Measurements from ENCODE around the genes UQCRC2, CDR2 and NDUFAB1.

DNA sequence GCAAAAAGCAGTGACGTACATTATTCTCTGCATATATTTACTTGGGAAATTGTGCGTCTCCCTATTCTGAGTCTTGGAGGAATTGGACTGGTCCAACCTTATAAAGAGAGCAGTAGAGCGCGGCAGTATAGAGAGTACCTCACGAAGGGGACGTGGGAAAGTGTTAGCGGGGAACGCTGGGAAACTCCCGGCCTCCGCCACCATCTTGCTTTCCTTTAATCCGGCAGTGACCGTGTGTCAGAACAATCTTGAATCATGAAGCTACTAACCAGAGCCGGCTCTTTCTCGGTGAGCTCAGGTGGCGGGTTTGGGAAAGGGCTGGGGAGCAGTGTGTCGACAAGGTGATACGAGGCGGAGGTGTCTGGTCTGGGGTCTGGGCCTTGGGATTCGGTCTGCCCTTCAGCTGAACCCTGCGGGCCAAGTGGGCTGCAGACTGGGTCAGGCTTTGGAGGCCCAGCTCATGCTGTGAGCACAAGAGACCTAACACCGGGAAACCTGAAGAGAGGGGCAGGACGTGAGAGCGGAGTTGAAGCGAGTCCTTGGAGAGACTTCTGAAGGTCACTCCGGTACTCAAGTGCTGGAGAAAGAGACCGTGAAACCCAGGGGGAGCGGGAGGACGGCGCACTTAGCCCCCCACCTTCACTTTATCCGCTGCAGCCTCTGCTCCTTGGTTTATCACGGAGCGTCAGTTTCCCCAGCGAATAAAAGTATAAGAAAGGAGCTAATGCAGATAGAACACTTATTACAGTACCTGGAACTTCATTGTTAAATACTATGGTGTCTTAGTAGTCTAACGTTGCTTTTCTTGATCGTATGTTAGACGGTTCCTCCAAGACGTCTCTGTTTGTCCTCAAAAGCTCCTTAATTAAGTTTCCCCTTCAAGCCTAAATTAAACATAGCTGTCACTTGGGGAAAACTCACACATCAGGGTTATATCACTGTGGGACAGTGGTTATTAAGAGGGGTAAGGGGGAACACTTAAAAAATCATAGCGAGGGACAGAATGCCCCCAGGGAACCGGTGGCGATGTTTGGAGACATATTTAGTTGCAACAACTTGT lies at the start of gene UQCRC2:
Gene UQCRC2 (plus strand): TSS at position 193 of the 1,060 bp plus-strand sequence.
- PRO-cap, 5 experiments: peak in 5 of 5 experiments; most common plus-strand start position 130 of the sequence (in 3)
- RAMPAGE, long total RNA, 2 experiments: start-site peak on the plus strand in 2 of 2 experiments, centred at positions 188 to 201 of the sequence, 696 to 2,263 reads per replicate
- RRBS: 1% methylated on average over 8 of the region's 40 CpGs

GRCh38 chr16:22093348-22093618 lies 942 bp downstream of the VWA3A start:
- PRO-cap, 5 experiments: no peak in any of the 5 experiments
- RAMPAGE, long total RNA, 2 experiments: no peak in any of the 2 experiments
- RRBS: no CpG with 5 or more reads among the region's 3 CpGs

- PRO-cap, 5 experiments: no peak in any of the 5 experiments
- RAMPAGE, long total RNA, 2 experiments: no peak in any of the 2 experiments
- RRBS: no CpG with 5 or more reads among the region's 19 CpGs
These were observed 25.6 kb downstream of the POLR3E start for GRCh38 chr16:22322734-22323290.

GRCh38 chr16:22374225-22375373 lies at the start of gene CDR2:
Gene CDR2, minus strand, starts transcription at chr16:22374619.
- PRO-cap, 5 experiments: peak in 5 of 5 experiments; most common plus-strand start chr16:22374864 (in 4); most common minus-strand start chr16:22374614 (in 5)
- RAMPAGE, long total RNA, 2 experiments: no peak in any of the 2 experiments
- RRBS: 2% methylated on average over 33 of the region's 112 CpGs

- PRO-cap, 5 experiments: no peak in any of the 5 experiments
- RAMPAGE, long total RNA, 2 experiments: no peak in any of the 2 experiments
- RRBS: 96% methylated on average over 1 of the region's 24 CpGs
These were observed 45.5 kb upstream of the CDR2 start for GRCh38 chr16:22419675-22420508.

- PRO-cap, 5 experiments: peak in 5 of 5 experiments; most common plus-strand start chr16:23104703 (in 5)
- RAMPAGE, long total RNA, 2 experiments: no peak in any of the 2 experiments
- RRBS: no CpG with 5 or more reads among the region's 2 CpGs
These were observed 44.7 kb downstream of the USP31 start for GRCh38 chr16:23104566-23104955.

- PRO-cap, 5 experiments: no peak in any of the 5 experiments
- RAMPAGE, long total RNA, 2 experiments: no peak in any of the 2 experiments
- RRBS: 8% methylated on average over 11 of the region's 38 CpGs
These were observed 525 bp downstream of the SCNN1G start for GRCh38 chr16:23183001-23183538.

DNA sequence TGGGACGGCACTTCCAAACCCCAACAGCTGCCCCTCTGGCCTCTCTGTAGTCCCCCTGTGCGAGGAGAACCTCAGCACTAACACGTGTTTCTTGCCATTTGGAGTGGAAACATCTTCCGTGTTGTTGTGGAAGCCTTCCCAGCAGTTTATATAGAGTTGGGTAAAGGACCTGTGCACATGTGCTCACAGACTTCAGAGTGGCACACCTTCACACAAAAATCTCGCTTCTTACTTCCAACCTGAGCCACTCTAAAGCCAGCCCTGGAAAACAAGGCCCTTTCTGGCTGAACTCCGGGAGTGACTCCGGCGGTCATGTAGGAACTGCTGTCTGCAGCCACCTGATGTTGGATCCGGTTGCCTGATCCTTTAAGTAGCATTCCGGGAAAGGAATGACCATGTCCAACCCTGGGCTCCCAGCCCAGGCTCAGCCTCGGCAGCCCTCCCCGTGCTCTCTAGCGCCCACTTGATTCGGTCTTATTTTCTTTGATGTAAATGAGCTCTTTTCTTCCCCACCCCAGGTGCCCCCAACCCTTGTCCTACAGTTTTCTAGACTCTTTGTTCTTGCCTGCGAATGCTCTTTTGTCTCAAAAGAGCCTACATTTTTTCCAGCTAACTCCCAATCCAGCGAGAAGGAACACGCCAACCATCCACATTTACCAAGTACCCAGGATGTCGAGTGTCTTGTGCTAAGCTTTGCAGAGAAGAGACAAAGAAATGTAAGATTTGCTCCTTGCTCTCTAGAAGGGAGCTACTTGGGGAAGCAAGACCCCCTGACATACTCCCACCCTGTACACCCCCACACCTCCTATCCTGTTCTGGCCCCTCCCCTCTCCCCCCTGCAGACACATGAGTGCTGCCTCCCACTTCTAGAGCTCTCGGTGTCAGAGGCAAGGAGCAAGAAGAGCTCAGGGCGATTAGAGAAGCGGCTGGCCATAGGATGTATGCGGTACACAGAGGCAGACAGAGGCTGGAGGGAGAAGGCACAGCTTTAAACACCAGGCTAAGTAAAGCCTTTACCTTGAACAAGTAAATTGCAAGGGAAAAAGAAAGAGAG lies 53.9 kb downstream of the COG7 start:
- PRO-cap, 5 experiments: no peak in any of the 5 experiments
- RAMPAGE, long total RNA, 2 experiments: no peak in any of the 2 experiments
- RRBS: no CpG with 5 or more reads among the region's 22 CpGs

- PRO-cap, 5 experiments: no peak in any of the 5 experiments
- RAMPAGE, long total RNA, 2 experiments: no peak in any of the 2 experiments
- RRBS: no CpG with 5 or more reads among the region's 1 CpG
These were observed 12.9 kb upstream of the COG7 start for GRCh38 chr16:23465922-23466204.

- PRO-cap, 5 experiments: no peak in any of the 5 experiments
- RAMPAGE, long total RNA, 2 experiments: no peak in any of the 2 experiments
- RRBS: no CpG with 5 or more reads among the region's 11 CpGs
These were observed 26.4 kb upstream of the COG7 start for GRCh38 chr16:23479136-23480136.

DNA sequence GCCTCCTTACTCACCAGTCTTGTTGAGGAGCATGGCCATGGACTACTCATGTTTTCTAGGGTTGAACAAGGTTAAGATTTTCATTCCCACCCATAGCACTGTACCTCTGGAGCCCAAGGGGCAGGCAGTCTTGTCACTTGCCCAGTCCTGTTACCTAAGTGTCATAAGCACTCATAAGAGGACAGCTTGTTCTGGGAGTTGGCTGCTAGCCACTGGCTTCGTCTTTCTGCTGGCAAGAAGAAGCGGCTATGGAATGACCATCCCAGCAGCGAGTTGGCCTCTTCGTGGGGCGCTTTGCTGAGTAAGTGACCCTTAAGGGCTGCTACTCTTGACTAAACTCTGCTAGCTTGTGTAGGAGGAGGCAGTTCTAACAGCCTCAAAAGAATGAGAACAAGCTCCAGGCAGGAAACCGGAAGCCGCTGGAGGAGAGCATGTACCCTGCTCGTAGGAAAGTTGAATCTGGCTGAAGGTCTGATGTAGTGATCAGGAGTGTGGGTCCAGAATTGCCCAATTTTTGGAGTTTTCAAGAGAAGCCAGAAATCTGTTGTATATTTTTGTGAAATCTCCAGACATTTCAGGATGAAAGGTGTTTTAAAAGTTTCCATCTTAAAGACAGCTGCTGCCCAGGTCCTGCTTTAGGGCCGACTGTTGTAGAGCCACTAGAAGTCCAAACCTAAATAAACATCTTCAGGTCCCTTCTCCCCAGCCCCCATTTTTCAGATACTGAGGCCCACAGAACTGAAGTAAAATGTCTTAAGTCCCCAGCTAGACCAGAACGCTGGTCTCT lies 7.6 kb downstream of the UBFD1 start:
- PRO-cap, 5 experiments: no peak in any of the 5 experiments
- RAMPAGE, long total RNA, 2 experiments: no peak in any of the 2 experiments
- RRBS: no CpG with 5 or more reads among the region's 10 CpGs

GRCh38 chr16:23595435-23596720 lies at the start of gene NDUFAB1:
Gene NDUFAB1, minus strand, starts transcription at chr16:23596316.
- PRO-cap, 5 experiments: peak in 4 of 5 experiments; most common minus-strand start chr16:23596316 (in 4)
- RAMPAGE, long total RNA, 2 experiments: start-site peak on the minus strand in 2 of 2 experiments, at chr16:23596280-23596322 at its widest, 1,933 to 7,496 reads per replicate
- RRBS: 1% methylated on average over 43 of the region's 90 CpGs

- PRO-cap, 5 experiments: no peak in any of the 5 experiments
- RAMPAGE, long total RNA, 2 experiments: no peak in any of the 2 experiments
- RRBS: no CpG with 5 or more reads among the region's 9 CpGs
These were observed 889 bp upstream of the NDUFAB1 start for GRCh38 chr16:23596894-23597515.

- PRO-cap, 5 experiments: no peak in any of the 5 experiments
- RAMPAGE, long total RNA, 2 experiments: no peak in any of the 2 experiments
- RRBS: no CpG with 5 or more reads among the region's 4 CpGs
These were observed 6.1 kb downstream of the PALB2 start for GRCh38 chr16:23634929-23635530.

DNA sequence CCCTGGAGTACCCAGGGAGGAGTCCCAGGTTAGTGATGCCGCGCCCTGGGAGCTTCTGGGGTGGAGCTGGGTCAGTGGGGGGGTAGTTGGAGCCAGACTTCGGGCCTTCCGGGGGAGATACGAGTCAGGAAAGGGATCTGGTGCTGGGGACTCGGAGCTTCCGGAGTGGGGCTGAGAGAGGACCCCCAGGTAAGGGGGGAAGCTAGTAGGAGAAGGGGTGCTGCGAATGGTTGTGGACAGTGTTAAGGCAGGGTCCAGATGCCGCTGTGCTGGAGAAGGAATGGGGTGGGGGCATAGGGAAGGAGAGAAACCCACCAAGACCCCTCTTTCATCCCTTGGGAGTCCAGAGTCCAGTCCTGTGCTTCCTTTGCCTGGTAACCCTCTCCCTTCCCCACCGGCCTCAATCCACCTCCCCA lies 957 bp downstream of the PLK1 start:
- PRO-cap, 5 experiments: no peak in any of the 5 experiments
- RAMPAGE, long total RNA, 2 experiments: no peak in any of the 2 experiments
- RRBS: 46% methylated on average over 2 of the region's 10 CpGs

- PRO-cap, 5 experiments: no peak in any of the 5 experiments
- RAMPAGE, long total RNA, 2 experiments: no peak in any of the 2 experiments
- RRBS: no CpG with 5 or more reads among the region's 19 CpGs
These were observed 10.4 kb downstream of the PLK1 start for GRCh38 chr16:23689076-23689595.

DNA sequence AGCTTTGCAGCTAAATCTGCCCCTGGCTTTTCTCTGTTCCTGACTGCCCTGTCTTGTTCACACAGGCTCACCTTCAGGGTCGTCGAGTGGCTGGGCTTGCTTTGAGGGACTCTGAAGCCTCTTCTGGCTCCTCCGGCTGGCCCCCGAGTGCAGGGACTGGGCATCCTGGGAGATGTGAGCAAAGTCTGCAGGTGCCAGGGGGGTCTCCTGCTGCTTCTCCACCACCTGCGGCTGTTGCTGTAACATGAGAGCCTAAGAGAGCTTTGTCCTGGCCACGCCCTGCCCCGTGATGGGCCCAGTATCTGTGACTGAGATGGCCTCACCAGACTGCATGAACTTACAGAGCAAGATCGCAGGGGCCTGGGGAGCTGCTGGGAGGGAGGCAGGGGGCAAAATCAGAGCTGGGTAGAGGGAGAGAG lies 12.5 kb downstream of the ERN2 start:
- PRO-cap, 5 experiments: no peak in any of the 5 experiments
- RAMPAGE, long total RNA, 2 experiments: no peak in any of the 2 experiments
- RRBS: no CpG with 5 or more reads among the region's 8 CpGs

DNA sequence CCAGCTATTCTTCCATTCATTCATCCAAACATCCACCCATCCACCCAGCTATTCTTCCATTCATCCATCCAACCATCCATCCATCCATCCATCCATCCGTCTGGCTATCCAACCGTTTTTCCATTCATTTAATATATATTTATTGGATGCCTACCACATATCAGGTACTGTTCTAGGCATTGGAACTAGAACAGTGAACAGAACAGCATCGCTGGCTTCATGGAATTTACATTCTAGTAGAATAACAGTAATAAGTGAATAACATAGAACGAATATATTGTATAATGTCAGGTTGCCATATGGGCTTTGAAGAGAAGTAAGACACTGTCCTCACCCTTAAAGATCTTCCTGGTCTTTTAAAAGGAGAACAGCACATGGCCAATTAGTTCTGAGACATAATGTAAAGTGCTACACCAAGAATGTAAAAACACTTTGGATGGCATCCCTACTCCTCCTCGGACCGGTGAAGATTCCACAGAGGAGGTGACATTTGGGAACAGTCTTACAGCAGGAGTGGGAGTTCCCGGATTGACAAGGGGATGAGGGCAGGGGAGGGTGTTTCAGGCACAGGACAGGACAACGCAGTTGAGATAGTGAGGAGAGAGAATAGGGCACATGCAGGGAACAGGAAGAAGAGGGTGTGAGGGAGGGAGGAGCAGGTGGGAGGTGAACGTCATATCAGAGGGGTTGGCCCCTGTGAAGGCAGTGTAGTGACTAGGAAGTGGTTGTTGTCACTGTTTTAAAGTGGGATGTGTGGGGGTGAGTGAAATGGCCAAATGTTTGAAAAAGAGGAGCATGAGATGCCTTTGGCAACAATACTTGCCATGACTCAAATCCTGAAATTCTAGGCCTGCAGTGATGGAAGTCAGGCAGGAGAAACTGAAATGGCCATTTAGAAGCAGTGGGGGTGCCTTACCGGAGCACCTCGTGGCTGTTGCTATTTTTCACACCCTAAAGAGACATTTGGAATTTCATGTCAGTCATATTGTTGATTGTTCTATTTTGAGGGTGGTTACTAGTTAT lies 12.0 kb downstream of the PRKCB start:
- PRO-cap, 5 experiments: peak in 1 of 5 experiments; most common plus-strand start position 742 of the sequence (in 1); most common minus-strand start position 587 of the sequence (in 1)
- RAMPAGE, long total RNA, 2 experiments: no peak in any of the 2 experiments
- RRBS: 82% methylated on average over 2 of the region's 11 CpGs

DNA sequence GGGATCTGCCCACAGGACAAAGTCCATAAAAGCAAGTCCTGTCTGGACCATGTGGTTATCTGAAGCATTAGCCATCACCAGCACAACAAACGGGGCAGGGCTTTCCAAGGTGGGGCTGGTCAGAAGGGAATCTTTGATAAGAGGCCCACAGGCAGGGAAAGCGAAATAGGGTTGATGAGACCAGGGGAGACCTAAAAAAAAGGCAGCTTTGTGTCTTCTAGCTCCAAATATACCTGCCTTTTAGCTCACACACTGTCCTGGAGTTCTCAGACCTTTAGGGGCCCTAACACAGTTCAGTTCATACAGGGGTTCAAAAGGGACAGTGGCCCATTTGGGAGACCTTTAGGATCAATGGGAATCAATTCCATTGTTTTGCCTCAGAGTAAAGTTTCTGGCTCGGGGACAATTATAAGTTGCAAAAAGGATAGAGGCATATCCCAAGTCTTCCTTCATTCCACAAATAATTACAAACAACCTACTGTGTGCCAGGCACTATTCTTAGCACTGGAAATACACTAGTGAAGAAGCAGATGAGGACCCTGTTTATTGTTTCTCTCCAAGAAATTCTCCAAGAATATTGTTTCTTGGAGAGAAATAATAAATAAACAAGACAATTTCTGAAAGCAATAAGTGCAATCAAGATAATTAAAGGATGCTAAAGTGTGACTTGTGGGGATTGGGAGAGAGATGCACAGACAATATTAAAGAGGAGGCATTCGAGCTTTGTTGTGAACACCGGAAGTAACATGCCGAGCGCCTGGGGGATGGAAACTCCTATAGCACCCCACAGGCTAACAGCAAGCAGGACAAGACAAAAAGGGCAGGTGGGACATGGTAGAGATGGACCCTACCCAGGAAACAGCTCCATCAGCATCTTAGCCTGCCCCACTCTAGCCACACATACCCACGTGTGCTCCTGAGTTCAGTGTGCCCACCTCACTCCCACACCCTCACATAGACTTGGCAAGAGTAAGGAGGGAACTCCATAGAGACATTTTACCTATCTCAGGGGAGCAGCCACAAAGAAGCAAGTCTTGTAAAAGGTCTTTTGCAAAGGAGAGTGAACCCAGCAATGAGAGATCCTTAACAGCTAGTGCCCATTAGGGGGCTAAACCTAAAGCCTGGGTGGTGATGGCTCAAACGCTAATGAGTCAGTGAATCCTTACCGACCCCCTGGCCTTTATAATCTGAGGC lies 38.2 kb upstream of the CACNG3 start:
- PRO-cap, 5 experiments: no peak in any of the 5 experiments
- RAMPAGE, long total RNA, 2 experiments: no peak in any of the 2 experiments
- RRBS: no CpG with 5 or more reads among the region's 10 CpGs

GRCh38 chr16:24540564-24541612 lies 1.5 kb downstream of the RBBP6 start:
- PRO-cap, 5 experiments: peak in 2 of 5 experiments; most common minus-strand start chr16:24540878 (in 2)
- RAMPAGE, long total RNA, 2 experiments: no peak in any of the 2 experiments
- RRBS: no CpG with 5 or more reads among the region's 20 CpGs

Data from liver (tissue), 9 donors.